SJSA1 (cell line): ENCODE measurements around a stretch of chr15.

- RAMPAGE, long total RNA = no peak
These were observed 2.0 kb downstream of the AKAP13 start for GRCh38 chr15:85382326-85382824.

DNA sequence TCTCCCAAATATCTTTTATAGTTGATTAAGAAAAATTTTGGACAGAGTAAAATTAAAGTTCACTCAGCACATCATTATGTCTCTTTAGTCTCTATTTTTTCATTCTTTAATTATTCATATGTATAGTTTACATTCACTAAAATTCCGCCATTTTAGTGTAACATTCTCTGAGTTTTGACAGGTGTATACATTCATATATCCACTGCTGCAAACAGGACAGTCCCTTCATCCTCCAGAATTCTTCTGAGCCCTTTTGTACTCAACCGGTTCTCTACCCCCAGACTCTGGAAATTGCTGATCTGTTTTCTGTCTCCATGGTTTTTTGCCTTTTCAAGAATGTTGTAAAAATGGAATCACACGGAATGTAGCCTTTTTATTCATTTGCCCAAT, 4.9 kb downstream of the AKAP13 start:
- RAMPAGE, long total RNA = no peak

GRCh38 chr15:85443546-85444376, 63.4 kb downstream of the AKAP13 start:
- RAMPAGE, long total RNA = no peak

DNA sequence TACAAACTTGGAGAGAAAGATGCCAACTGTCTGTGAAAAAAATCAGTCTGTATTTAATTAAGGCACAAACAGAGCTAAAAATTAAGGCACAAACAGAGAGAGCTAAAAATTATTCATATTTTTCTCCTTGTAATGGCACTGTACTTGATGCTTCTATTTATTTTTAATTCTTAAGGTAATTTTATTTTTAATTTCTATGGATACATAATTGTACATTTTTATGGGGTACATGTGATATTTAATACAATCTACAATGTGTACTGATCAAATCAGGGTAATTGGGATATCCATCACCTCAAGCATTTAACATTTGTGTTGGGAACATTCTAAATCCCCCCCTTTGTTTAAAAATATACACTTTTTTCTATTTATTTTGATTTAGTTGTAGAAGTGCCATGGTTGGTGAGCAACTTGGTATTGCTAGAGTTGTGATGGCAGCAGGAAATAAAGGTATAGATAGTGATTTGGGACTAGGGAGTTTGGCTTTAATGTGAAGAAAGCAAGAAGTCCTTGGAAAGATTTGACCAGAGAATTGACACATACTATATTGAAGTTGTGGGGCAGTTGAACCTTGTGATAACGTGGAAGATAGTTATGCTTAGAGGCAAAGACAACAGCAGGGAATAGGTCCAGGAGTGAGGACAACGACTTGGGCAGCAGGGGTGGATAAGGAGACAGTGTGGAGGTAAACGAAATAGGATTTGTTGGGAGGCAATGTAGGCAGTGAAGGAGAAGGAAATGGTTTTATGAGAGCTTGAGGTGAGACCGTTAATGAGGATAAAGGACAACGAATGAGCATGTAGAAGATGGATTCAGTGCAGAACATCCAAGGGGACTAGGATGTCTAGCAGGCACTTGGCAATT, 65.5 kb downstream of the AKAP13 start:
- RAMPAGE, long total RNA = no peak

- RAMPAGE, long total RNA = no peak
These were observed 194.7 kb downstream of the AKAP13 start for GRCh38 chr15:85575127-85575468.

DNA sequence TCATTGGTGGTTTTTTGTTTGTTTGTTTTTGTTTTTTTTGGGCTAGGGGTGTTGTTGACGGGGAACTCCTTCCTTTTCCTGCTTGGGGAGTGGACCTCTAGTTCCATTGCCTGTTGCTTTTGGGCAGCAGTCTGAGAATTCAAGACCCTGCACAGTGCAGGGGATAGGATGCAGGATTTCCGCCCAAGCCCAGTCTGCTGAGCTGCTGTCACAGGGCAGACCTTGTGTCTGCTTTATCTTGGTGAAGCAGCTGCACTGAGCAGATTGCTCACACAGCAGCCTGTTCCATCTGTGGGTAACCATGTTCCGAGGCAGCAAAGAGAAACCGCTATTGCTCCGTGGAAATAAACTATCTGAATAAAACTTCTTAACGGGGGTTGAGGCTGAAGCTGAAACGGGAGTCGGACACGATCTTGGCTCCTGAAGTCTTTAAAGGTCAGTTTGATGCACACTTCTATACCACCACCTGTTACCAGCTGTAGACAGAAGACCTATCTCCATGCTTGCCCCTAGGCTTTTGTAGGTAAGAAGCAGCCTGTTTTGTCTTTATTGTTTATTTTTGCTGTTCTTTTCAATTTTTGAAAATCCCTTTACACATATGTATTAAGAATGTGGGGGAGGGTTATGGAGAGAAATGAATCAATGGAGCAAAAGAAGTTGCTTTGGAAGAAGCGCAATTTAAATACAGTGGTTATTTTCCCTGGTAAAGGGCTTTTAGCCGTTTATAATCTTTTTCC, 202.4 kb downstream of the AKAP13 start:
- RAMPAGE, long total RNA = no peak

DNA sequence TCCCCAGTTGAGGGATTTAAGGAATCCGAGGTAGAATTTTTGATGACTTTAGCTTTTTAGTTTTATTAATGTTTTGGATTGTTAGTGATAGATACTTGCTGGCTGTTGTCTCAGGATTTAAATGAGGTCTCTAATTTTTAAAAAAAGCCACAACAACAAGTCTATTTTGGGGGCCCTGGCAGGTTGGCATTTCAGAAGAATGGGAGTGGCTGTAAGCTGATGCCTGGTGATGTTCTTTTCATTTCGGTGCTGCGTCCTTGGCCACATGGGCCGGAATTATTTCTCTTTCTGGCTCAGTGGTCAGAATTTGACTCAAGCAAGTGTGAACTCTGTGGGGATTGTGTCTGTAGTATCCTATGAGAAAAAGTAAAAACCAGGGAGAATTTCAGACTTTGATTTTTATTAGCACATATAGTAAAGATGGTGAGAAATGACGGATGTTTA, 203.0 kb downstream of the AKAP13 start:
- RAMPAGE, long total RNA = no peak

DNA sequence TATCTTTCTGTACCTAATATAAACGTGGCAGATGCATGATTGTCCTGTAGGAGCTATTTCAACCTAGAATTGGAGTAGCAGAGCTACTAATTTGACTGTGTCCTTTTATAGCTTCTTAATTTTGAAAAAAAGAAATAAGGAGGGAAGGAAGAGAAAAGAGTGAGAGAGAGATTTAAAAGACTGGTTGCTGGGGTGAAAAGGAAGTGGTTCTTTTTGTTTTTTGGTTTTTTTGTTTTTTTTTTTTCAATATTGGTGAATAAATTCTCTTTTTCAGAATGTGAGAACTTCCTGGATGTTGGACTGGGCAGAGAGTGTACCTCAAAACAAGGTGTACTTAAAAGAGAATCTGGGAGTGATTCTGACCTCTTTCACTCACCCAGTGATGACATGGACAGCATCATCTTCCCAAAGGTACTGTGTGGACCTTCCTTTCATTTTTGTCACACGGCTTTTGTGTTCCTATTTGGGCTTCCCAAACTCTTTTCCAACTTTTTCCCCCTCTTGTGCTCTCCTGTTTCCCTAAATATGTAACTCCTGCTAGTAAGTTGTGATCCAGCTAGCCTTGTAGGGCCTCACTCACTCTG, 149.1 kb downstream of the KLHL25 start:
- RAMPAGE, long total RNA = no peak

DNA sequence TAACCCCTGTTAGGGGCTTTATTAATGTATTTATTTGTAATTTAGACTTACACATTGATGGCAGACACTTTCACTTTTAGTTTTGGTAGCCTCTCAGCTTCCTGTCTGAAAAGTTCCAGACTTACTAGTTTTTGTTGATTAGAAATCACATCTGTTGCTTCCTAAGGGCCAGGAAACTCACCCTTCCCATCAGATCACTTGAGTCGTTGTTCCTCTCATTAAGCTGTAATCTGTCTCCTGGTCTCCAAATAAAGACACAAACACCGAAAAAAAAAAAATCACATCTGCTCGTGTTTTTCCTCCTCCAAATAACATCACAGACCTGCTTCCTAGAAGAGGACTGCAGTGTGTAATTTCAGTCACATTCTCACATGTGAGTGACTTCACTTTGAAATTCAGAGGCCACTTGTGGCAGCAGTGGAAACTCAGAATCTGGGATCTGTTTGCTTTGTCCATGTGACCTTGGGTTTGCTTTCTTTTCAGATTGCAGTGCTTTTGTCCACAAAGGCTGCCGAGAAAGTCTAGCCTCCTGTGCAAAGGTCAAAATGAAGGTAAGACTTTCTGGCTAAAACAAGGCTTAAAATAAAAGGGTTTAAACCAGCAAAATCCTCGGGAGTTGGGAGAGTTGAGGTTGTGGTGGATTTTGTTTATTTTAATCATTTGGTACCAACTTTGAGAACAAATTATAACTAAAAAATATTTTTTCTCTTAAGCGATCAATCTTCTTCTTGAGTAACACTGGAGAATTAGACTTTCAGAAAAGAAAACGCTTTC, 87.0 kb downstream of the KLHL25 start:
- RAMPAGE, long total RNA = no peak

DNA sequence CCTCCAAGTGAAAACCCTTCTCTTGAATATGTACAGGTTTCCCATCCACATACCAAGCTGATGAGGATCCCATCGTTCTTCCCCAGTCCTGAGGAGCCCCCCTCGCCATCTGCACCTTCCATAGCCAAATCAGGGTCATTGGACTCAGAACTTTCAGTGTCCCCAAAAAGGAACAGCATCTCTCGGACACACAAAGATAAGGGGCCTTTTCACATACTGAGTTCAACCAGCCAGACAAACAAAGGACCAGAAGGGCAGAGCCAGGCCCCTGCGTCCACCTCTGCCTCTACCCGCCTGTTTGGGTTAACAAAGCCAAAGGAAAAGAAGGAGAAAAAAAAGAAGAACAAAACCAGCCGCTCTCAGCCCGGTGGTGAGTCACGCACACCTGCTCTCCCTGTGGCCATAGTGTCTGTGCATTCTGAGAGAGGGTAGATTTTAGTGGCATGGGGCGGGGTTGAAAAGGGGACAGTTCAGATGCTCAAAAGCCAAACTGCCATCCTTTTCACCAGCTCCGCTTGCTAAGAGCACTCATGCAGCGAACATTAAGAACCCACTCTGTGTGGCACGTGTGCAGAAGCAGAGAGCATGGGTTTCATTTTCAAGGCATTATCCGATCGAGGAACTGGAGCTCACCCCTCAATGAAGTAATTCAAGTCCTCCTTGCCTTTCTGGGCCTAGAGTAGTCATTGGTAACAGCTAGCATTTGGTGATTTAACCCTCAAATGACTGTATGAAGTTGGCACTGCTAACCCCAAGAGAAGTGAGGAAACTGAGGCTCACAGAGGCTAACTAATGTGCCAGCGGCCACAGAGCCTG, 51.1 kb downstream of the KLHL25 start:
- RAMPAGE, long total RNA = no peak

GRCh38 chr15:85744341-85745062, 50.2 kb downstream of the KLHL25 start:
- RAMPAGE, long total RNA = no peak

- RAMPAGE, long total RNA = no peak
These were observed 2.1 kb downstream of the KLHL25 start for GRCh38 chr15:85792468-85793265.

- RAMPAGE, long total RNA = no peak
These were observed 1.3 kb downstream of the KLHL25 start for GRCh38 chr15:85793266-85793925.

DNA sequence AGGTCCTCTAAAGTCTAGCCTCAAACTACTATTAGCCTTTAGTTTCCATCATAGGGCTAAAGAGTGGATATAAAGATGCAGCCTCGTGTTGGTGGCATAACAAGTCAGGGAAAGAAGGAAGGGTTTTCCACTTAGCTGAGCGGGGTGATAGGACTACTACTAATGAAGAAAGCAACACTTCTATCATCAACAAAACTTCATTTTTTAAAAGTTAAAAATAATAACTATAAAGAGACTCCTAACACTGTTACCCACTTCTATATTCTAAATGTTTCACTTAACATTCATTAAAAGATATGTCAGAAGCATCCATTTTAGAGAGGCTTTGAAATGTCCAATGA, 1084.3 kb downstream of the AGBL1 start:
- RAMPAGE, long total RNA = no peak

DNA sequence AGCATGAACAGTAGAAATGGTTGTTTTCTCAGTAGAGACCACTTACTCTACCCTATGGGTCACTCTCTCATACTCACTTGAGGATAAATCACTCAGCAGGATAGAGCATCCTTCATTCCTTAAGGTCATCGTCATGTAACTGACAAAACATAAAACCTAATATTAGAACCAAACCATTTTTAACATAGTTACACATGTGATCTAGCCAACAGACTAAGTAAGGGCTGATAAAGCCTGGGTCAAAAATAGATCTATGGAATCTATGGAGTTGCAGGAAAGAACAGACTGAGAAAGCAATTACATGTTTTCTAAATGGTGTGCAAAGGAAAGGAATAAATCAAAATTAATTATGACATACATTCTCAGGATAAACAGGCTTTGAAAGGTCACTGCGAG, 769.0 kb downstream of the NTRK3 start:
- RAMPAGE, long total RNA = no peak

DNA sequence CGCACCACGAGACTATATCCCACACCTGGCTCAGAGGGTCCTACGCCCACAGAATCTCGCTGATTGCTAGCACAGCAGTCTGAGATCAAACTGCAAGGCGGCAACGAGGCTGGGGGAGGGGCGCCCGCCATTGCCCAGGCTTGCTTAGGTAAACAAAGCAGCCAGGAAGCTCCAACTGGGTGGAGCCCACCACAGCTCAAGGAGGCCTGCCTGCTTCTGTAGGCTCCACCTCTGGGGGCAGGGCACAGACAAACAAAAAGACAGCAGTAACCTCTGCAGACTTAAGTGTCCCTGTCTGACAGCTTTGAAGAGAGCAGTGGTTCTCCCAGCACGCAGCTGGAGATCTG, 746.4 kb downstream of the NTRK3 start:
- RAMPAGE, long total RNA = no peak

- RAMPAGE, long total RNA = no peak
These were observed 311.7 kb downstream of the NTRK3 start for GRCh38 chr15:87944694-87945330.

- RAMPAGE, long total RNA = no peak
These were observed 305.3 kb downstream of the NTRK3 start for GRCh38 chr15:87951302-87951564.

DNA sequence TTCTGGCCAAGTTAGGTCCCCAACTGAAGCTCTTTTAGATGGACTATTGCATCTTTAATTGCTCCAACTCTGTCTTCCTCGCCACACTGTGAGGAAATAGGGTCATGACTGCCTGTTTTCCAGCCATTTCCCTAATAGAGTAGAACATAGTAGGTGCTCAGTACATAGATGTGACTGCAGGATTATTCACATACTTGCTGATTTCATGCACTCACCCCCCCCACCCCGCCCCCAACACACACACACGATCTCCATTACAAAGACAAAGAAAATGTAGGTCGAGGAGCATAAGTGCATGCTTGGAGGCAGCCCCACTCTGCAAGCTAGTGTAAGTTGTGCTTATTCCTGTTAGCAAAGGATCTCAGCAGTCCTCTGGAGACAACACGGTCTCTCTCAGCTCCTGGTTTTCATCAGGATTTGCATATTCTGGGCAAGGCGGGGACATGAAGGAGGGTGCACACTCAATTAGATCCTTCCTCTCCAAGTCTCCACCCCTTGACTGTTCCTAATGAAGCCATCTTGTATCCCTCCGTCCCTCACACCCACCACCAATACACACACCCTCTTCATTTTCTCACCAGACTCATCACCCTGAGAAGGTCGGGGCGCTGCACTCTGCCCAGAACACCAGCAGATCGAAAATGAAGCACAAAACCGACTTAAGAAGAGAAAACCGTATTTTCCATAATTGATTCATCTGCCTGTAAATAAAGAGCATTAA, 63.9 kb downstream of the MRPL46 start:
- RAMPAGE, long total RNA = no peak

DNA sequence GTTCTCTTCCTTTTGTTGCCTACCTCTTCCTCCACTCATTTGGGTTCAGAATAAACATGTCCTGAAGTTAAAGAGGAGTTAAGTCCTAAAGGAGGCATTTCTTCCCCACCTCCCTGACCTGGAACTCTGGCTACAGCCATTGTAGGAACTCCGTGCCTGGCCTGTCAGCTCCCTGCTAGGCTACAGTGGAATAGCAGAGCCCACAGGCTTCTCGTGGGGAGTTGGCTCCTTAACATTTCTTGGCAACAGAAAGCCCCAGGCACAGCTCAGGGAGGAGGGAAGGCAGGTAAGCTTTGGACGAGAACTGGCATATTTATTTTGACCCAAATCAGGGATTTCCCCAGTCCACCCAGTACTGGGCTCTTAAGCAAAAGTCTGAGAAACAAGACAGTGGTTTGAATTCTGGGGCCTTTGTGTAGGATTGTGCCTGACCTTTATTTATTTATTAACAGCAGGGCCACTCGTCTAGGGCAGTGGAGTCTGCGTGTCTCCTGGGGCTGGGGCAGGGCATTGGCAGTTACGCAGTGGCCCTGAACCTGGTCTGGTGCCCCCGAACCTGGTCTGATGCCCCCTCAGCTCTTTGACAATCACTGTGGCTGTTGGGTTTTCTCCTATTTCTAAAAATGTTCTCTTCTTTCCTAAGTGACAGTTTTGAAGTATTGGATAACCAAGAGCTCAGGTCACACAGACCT, 7.9 kb upstream of the ISG20 start:
- RAMPAGE, long total RNA = no peak